ENCODE measurements around a stretch of chr2.

GRCh38 chr2:201134543-201135075 lies 18.6 kb downstream of the CFLAR start:
- PRO-cap: no peak

GRCh38 chr2:201140003-201140609 lies 24.1 kb downstream of the CFLAR start:
- PRO-cap: unidirectional peak, minus-strand start at chr2:201140092

DNA sequence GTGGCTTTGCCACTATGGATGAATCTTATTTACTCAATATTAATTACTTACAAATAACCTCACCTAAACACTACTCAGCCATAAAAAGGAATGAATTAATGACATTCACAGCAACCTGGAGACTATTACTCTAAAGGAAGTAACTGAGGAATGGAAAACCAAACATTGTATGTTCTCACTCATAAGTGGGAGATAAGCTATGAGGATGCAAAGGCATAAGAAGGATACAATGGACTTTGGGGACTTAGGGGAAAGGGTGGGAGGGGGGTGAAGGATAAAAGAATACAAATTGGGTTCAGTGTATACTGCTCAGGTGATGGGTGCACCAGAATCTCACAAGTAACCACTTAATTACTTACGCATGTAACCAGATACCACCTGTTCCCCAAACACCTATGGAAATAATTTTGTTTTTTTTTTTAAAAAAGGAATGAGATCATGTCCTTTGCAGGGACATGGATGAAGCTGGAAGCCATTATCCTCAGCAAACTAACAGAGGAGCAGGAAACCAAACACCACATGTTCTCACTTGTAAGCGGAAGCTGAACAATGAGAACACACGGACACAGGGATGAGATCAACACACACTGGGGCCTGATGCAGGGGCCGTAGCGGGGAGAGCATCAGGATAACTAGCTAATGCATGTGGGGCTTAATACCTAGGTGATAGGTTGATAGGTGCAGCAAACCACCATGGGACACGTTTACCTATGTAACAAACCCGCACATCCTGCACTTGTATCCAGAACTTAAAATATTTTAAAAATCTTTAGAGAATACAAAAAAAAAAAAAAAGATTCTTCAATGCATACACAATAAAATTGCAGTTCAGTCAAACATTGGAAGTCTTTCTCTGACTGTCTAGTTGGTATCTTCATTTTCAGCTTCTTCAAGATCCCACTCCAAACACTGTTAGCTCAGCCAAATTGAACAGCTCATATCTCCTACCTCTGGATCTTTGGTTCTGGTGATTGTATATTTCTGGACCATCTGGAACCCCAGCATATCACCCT lies 11.7 kb upstream of the CASP10 start:
- PRO-cap: no peak

GRCh38 chr2:201228390-201229322 lies 31.7 kb upstream of the CASP8 start:
- PRO-cap: no peak

DNA sequence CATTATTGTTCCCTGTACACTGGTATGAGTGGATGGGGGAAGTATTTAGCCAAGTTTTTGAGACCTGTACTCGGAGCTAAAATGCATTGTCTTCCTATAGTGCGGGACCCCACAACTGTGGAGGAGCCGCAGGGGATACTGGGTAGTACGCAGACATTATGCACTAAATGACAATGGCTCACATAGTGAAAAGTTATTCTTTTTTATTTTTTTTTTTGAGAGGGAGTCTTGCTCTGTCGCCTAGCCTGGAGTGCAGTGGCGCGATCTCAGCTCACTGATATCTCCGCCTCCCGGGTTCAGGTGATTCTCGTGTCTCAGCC lies 26.1 kb upstream of the CASP8 start:
- PRO-cap: no peak

DNA sequence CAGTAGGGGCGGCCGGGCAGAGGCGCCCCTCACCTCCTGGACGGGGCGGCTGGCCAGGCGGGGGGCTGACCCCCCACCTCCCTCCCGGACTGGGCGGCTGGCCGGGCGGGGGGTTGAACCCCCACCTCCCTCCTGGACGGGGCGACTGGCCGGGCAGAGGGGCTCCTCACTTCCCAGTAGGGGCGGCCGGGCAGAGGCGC lies 22.7 kb downstream of the CASP8 start:
- PRO-cap: no peak

- PRO-cap: no peak
Measured at GRCh38 chr2:201726430-201726867, 28.0 kb upstream of the MPP4 start.

DNA sequence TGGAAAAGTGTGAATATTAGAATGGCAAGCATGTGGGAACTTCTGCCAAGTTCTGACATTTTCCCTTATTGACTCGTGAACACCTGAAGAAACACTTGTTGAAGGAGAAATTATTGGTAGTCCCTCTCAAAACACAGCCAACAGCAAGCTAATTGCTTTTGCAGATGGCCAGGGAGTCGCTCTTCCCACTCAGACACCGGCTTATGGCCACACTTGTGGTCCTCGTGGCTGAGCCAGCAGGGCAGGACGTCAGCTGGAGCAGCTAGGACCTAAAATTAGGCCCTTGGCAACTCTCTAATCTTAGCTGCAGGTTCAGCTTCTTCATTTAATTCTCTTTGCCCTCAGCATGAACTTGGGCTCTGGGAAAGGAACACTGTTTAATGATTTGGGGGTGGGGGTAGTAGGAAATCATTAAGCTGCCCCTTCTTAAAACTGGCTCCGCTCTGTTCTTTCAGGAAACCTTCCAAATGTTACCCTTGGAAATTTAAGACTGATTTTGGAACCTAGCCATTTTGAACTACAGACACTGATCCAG lies 77.3 kb downstream of the CDK15 start:
- PRO-cap: no peak

DNA sequence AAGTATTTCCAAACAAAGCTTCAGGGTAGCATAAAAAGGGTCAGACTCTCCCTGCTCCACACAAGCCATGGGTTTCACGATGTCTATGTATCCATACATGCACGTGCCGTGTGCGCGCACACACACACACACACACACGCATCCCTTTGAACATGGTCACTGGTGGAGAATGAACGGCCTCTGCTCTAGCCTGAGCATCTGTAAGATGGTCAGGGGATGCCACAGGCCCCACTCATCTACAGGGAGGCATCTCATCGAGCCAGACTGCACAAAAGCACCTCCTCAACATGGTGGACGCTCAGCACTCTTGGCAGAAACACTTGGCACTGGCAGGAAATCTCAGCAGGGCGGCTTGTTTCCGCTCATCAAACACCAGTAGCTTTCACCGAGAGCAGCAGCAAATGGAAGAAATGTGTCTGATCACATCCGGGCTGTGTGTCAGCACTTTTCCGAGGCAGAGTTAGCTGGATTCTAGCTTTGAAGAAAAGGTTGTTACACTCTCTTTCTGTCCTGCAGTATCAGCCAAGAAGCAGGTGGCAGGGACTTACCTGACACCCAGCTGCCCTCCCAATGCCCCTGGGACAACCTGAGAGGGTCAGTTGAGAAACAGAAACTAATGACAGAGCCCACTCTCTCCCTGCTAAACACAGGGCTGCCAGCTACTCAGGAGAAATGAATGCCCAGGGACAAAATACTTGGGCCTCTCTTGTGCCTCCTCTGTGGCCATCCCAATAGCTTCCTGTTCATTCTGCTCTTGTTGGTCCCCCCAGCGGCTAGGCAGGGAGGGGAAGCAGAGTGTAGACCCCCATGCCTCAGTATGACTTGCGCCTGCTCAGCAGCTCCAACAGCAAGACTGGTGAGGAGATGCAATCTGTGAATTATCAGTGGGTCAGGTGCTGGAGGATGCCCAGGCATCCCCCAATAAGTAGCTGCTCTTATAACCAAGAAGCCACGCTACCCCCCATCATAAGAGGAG lies 68.9 kb upstream of the FZD7 start:
- PRO-cap: no peak

DNA sequence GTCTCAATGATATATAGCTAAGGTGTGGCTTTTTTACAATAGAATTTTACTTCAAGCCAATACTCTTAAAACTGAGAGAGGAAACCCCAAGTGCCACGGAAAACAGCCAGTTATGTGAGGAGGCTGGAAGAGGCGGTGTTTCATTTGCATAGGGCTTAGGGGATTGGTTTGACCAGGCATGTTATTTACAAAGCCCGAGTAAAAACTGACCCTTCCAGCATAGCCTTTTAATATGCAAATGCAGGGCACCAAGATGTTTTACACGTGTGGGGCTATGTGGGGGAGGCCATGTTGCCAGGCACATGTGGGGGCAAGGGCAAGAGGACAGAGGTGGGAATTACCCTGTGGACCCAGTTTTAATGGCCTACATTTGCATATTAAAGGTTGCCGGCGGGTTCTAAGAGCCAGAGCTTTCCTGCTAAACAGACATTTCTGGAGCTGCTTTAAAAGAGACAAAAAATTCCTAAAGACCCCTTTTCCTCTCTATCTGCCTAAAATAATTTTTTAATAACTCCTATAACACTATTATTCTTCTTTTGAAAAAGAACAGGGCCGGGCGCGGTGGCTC lies 11.5 kb upstream of the SUMO1 start:
- PRO-cap: no peak

- PRO-cap: no peak
Measured at GRCh38 chr2:202288864-202289091, 23.2 kb downstream of the NOP58 start.

- PRO-cap: no peak
Measured at GRCh38 chr2:202639269-202639687, 4.5 kb downstream of the FAM117B start.

GRCh38 chr2:202816057-202816414 lies 55.5 kb downstream of the ICA1L start:
- PRO-cap: no peak

- PRO-cap: bidirectional peak, plus-strand start at chr2:202912568, minus-strand start at chr2:202912513
Measured at GRCh38 chr2:202912429-202912865, 372 bp downstream of the CARF start.

GRCh38 chr2:203041266-203041622 lies 26.6 kb downstream of the NBEAL1 start:
- PRO-cap: no peak

GRCh38 chr2:203439440-203440790 lies 95.2 kb downstream of the RAPH1 start:
- PRO-cap: no peak

- PRO-cap: no peak
Measured at GRCh38 chr2:203489514-203490263, 45.4 kb downstream of the RAPH1 start.

DNA sequence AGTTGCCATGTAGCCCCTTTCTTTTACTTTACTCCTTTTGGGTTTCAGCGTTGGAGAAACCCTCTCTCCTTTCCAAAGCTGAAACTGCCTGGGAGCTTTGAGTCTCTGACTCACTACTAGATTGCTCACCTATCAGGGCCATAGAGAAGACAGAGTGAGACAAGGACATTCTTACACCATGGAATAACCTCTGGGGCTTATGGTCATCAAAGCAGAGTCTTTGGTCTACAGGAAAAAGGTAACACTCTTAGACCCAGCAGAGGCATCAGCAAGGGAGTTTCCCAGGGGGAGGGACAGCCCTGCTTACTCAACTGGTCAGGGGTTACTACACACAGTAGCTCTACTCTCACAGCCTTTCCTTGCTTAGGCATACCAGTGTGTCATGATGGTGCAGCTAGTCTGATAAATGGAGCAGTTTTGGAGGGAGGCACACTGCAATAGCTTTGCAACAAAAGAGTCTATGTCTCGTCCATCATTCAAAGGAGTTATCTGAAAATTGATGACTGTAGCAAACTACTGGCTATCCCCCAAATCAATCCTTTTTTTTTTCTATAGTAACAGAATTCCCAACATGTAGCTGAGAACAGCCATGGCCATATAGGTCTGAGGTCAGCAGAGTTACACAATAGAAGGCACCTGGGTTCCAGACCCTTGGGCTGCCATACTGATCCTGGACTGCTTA lies 22.4 kb upstream of the CD28 start:
- PRO-cap: no peak

DNA sequence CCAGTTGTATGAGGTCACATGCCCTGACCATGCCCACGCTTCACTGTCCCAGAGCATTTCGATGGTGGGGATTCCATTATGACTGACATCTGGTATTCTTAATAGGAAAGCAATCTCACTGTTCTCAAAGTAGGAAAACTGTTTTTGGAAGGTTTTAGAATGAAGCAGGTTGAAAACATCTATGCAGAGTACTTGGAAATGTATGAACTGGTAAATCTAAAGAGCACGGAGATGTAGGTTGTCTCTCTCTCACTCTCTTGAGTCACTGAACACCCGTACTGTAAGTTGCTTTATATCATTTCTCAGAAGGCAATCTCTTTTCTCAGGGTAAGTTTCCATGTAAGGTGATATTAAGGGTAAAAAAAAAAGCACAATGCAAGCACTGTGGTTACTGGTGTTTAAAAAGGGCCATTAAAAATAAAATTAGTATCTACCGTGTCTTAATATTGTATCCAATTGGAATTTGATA lies 36.9 kb upstream of the CTLA4 start:
- PRO-cap: no peak

DNA sequence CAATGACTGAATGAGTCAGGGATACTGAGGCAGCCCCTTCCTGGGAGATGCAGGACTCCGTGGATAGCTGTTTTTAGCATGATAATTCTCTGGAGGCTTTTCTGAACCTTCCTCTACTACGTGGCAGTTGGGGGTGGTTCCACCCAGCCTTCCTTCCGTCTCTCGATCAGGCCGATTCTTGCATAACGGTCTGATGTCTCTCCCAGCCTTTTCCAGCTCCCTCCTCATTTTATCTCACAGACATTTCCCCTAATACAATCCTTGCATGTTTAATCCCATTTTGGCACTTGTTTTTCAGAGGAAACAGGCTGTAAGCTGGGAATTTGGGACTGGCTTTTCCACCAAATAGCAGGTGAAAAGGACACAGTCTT lies 21.1 kb upstream of the CTLA4 start:
- PRO-cap: no peak